ENCODE results near the genes DAAM2 and APOBEC2.

GRCh38 chr6:39217382-39217896 lies 11.8 kb downstream of the KCNK5 start:
- PRO-cap: no peak

DNA sequence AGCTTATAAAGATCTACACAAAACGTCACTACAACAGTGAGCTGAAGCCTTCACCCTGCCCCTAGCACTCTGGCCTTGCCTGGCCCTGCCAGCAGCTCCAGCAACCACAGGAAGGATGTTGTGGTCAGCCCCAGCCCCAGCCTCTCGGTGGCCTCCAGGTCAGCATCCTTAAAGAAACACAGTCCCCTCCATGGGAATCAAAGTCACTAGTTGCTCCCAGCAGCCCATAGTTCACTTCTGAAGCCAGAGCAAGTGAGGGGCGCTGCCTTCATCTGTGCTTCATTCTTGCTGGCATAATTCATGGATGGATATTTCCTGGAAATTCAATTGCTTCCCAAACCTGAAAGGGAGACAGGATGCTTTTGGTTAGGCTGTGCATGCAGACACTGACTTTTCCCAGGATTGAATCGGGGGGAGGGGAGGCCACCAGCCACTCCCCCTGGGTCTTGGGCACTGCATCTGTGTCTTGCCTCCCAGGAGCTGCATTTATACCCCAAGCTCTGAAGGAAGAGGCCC lies 13.8 kb upstream of the KCNK16 start:
- PRO-cap: no peak

DNA sequence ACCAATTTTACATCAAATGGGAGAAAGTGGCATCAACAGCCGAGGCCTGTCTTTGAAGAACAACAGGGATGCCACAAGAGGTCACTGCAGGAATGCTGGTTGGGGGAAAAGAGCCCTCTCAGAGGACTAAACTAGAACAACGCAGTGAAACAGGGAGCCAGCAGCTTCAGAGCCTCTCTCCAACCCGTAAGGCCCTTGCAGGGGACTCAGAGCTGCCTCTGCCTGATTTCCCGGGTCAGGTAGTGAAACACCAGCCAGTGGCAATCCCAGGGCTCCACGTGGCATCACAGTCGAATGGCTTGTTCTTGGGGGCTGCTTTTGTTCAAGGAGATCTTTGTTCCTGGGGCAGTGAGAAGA lies 55.0 kb upstream of the KCNK16 start:
- PRO-cap: no peak

- PRO-cap: unidirectional peak, plus-strand start at chr6:39792312
Measured at GRCh38 chr6:39792088-39792796, at the start of gene DAAM2. Gene DAAM2, plus strand, starts transcription at chr6:39792376.

DNA sequence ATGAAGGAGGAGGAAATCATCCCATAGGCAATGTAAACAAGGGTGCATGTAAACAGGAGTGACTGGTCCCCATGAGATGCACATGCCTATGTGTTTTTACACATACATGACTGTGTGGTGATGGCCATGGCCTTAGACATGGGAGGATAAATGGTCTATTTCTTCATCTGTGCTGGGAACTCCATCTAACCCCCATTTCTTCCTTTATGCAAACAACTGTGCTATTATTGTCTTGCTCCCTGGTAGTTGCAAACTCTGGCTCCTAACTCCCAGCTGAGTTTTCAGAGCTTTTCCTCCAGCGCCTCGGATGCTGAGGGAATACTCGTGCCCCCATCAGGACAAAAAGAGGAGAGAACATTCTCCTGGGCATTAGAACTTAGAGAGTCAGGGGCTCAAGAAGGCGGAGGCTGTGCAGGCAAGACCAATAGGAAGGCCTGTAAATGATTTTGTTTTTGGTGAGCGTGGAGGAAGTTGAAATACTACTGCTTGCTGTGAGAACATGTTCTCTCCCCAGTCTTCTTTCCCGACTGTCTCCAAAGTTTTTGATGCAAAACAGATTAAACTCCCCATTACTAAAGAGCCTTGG lies 2.1 kb downstream of the DAAM2 start:
- PRO-cap: no peak

- PRO-cap: no peak
Measured at GRCh38 chr6:39803885-39804390, 11.8 kb downstream of the DAAM2 start.

GRCh38 chr6:39821626-39822500 lies 29.7 kb downstream of the DAAM2 start:
- PRO-cap: no peak

DNA sequence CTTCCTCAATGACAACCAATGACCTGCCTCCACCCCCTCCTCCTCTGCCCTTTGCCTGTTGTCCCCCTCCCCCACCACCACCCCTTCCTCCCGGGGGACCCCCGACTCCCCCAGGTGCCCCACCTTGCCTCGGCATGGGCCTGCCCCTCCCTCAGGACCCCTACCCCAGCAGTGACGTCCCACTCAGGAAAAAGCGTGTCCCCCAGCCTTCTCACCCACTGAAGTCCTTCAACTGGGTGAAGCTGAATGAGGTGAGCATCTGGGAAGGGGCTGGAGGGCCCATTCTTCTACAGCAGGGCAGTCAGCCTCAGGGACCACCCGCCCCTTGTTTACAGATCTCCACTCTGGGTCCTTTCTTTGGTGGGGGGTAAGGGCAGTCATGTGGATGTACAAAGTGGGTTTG lies 55.0 kb downstream of the MOCS1 start:
- PRO-cap: no peak

GRCh38 chr6:39938223-39938693 lies 4.0 kb upstream of the MOCS1 start:
- PRO-cap: no peak

GRCh38 chr6:40164297-40164938 lies 230.2 kb upstream of the MOCS1 start:
- PRO-cap: unidirectional peak, minus-strand start at chr6:40164493

- PRO-cap: no peak
Measured at GRCh38 chr6:41046049-41046530, 3.8 kb downstream of the TSPO2 start.

GRCh38 chr6:41049446-41049915 lies 3.5 kb upstream of the APOBEC2 start:
- PRO-cap: no peak

DNA sequence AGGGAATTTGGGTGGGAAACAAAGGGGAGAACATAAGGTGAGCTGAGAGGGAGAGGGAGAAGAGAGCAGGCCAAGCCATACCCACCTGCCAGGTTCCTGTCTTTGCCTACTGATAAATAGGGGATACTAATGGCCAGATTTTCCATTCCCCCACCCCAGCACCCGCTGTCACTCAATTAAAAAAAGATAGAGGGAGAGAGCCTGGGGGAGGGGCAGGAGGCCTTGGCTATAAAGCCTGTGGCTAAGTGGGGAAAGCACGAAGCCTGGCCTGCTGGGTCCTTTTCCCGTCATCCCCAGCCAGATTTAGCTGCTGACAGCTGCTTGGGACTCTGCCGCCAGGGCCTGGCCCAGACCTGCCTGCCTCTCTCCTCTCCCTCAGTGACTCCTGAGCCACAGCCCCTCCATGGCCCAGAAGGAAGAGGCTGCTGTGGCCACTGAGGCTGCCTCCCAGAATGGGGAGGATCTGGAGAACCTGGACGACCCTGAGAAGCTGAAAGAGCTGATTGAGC lies at the start of gene APOBEC2:
APOBEC2 (plus strand) TSS at position 258 of the 509 bp plus-strand sequence.
- PRO-cap: no peak

DNA sequence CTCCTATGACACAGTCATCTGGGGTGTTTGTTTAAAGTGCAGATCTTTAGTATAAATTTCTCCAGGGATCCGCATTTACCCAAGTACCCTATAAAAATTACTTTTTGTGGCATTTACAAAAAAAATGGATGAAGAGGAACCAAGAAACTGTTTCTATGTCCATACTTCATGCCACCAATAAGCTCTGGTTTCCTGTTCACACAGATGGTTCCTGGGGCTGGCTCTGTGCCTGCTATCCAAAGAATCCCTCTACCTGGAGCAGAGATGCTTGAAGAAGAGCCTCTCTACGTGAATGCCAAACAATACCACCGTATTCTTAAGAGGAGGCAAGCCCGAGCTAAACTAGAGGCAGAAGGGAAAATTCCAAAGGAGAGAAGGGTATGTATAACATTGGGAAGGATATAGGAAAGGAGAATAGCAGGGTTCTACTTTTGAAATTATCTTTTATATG lies 20.0 kb downstream of the NFYA start:
- PRO-cap: no peak

- PRO-cap: no peak
Measured at GRCh38 chr6:41100510-41101489, 28.0 kb downstream of the NFYA start.

DNA sequence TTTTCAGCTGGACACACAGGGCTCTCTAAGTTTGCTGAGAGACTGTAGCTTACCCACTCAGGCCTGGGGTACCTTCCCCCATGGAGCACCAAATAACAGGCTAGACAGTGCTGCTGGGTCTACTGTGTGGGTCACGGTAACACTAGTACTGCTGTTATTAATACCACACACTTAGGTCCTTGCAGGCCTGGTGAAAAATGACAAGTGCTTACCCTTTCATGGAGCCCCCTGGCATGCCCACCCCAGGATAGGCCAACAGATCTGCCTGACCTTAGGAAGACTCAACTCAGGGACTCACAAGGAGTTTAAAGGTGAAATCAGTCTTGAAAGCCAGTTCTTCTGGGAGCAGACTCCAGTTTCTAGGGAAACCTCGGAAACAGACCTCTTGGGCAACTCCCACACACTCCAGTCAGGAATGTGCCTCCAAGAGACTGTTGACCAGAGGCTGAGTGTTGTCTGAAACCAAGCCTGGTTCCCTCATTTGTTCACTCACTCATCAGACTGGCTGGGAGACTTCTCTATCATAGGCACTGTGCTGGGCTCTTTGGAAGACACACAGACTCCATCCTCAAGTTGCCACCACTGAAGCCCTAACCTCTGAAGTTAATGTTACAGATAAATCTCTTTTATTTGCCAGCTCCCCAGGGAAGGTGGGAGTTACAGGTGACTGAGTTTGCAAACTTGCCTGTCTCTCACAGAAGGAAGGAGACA lies 1.8 kb downstream of the TREM1 start:
- PRO-cap: no peak

DNA sequence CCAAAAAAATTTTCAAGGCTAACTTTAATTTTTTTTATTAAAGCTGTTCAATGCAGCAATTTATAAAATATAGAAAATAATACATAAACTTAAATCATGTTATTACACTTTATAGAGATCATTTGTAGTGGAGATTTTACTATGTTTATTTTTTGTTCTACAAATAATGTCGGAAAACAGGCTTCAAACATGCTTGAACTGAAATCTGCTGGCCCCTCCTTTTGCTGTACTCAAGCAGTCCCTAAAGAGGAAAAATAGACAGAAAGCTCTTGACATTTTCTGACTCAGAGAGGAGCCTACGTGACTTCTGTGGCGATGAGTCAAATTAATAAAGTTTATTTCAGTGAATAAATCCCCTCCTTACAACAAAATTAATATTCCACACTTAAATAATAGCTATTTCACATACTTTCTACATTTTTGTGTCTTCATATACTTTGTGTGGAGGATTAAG lies 1.5 kb upstream of the TREM1 start:
- PRO-cap: no peak

- PRO-cap: bidirectional peak, plus-strand start at chr6:41443534, minus-strand start at chr6:41443352
Measured at GRCh38 chr6:41443256-41444078, 102.7 kb upstream of the FOXP4 start.

- PRO-cap: no peak
Measured at GRCh38 chr6:41524669-41525262, 21.4 kb upstream of the FOXP4 start.

DNA sequence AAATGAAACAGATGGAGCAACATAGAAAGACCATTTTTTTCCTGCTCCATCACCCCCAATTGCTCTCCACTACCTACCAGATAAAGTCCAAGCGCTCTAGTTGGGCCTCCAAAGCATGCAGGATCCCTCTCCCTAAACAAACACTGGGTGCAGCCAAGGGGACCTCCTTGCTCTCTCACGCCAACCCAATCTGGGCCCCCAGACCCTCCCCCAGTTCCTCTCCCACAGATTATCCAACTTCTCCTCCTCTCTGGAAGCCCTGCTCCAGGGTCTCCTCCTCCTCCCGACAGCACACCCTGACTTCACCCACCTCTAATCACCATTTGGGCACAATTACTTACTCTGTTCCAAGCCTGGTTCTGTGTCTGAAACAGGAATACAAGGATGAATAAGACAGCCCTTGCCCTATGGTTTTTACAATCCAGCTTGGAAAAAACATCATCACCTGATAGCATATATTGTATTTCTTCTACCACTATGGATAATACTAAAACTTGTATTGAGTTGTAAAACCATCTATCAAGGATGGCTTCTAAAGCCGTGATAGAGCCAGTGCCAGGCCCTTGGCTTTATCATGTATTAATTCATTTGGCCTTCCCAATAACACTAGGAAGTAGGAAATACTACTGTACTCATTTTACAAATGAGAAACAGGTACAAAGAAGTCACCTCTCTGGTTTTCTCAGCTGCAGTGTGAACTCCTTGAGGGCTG lies 24.7 kb downstream of the TFEB start:
- PRO-cap: no peak